RPMI7951 (cell line): ENCODE data around the genes PSRC1, CSF1 and AHCYL1.

DNA sequence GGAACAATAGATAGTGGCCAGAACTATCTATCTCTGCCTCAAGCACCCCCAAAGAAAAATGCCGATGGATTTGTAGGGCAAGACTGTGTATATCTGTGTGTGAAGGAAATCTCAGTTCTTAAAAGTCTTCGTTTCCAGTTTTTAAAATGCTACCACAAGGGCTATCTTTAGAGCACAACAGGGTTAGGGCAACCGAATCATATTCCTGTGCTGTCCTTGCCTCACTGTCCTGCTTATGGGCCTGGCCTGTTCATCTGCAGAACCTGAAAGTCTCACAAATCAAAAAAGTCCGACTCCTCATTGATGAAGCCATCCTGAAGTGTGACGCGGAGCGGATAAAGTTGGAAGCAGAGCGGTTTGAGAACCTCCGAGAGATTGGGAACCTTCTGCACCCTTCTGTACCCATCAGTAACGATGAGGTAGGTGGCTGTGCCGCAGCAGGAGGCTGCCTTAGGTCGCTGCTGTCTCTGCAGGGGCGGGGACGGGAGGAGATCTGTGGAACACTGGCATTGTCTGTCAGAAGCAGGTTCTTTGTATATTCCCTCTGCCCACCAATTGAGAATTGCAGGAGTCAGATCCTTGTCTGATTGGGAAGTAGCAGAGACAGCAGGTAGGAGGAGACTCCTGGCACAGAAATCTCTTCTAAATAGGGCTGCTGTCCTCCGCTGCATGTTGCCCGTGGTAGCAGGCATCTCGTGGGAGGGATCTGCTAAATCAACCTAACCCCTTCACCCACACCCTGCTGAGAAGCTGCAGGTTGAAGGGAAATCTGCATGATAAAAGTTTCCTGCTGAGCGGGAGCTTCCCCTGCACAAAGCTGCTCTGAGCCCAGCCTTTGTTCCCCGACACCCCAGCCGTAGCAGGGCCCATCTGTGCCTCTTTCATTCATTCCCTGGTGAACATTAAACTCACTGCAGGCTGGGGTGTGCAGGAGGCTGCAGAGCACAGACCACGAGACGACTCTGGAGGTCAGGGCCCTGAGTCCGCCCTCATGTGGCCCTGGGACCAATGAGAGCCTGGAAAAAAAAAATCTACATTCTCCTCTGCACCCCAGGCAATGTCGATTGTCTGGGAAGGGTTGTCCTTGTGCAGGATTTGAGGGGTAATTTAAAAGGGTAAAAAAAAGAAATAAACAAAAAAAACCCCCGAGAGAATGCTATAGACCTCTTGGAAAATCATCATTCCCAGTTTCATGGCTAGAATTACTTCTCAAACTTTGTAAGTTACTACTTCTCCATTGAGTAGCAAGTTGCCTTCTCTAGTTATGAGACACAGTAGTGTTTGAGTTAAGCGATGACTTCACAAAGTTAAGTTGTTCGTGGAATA is 15.9 kb downstream of the SARS1 start:
- RAMPAGE, long total RNA, result no peak

GRCh38 chr1:109235905-109236679 is 13.2 kb upstream of the CELSR2 start:
- RAMPAGE, long total RNA, result no peak

DNA sequence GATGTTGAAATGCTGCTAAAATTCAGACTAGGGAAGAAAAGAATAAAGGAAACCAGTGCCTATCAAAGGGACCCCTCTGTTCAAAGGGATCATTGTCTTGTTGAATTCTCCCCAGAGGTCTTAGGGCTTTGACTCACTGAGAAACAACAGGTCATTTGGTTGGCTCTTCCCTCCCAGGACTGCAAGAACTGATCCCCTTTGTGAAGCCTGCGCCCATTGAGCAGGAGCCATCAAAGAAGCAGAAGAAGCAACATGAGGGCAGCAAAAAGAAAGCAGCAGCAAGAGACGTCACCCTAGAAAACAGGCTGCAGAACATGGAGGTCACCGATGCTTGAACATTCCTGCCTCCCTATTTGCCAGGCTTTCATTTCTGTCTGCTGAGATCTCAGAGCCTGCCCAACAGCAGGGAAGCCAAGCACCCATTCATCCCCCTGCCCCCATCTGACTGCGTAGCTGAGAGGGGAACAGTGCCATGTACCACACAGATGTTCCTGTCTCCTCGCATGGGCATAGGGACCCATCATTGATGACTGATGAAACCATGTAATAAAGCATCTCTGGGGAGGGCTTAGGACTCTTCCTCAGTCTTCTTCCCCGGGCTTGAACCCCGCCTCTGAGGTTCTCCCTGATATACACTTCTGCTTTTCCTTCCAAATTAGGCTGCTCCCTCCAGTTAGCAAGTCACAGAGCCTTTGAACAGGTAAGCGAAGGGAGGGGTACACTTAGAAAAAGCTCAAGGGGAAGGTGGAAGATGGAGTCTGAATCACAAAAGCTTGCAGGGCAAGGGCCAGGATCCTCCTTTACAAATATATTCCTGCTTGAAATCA is 11.6 kb upstream of the CELSR2 start:
- RAMPAGE, long total RNA, result no peak

- RAMPAGE, long total RNA, result no peak
These were observed 9.8 kb downstream of the PSRC1 start for GRCh38 chr1:109273072-109273574.

DNA sequence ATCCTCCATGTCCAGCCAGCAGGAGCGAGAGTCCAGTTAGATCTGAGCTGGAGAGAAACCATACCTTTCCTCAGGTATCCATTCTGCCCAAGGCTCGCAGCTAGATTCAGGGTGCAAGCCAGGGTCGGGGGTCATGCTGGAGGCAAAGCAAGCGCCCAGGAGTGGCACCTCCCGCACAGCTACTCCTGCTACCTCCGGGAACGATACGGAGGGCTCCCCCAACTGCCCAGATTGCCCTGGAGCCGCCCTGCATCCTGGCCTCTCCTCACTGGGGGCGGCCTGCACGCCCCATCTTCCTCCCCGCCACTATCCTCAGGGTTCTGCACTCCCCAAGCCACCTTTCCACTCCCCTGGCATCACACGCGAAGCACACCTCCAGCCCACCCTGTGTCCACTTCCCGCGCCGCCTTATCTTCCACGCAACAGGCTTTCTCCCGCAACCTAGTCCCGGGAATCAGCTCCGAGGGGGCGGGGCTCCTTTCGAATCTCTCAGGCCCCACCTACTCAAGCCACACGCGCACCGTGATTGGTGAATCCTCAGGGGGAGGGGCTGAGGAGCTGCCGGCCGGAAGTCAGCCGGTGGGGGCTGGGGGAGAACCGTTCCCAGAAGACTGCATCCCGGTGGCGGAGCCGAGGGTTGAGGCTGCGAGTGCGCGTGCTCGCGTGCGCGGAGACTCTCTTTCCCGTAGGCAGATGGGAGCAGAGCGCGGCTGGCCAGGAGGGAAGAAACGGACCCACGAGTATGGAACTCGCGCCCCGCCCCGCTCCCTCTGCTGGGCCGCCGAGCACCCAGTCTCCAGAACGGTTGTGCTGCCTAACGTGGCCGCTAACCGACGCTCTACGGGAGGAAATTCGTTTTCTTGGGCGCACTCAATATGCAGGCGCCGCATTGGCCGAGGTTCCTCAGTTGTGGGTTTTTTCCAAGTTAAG is at the start of gene PSRC1:
PSRC1 (minus strand) TSS at position 456 of the 930 bp plus-strand sequence.
- RAMPAGE, long total RNA, result no peak

GRCh38 chr1:109283620-109284049 is 690 bp upstream of the PSRC1 start:
- RAMPAGE, long total RNA, result no peak

GRCh38 chr1:109298477-109298912 is 8.3 kb downstream of the MYBPHL start:
- RAMPAGE, long total RNA, result no peak

GRCh38 chr1:109304305-109305356 is 2.2 kb downstream of the MYBPHL start:
- RAMPAGE, long total RNA, result no peak

- RAMPAGE, long total RNA, result no peak
These were observed 5.4 kb upstream of the MYBPHL start for GRCh38 chr1:109312109-109312778.

- RAMPAGE, long total RNA, result no peak
These were observed 26.2 kb downstream of the SORT1 start for GRCh38 chr1:109371464-109371893.

GRCh38 chr1:109497854-109498852 is 4.3 kb downstream of the CYB561D1 start:
- RAMPAGE, long total RNA, result no peak

GRCh38 chr1:109531808-109532178 is 7.9 kb upstream of the GPR61 start:
- RAMPAGE, long total RNA, result no peak

GRCh38 chr1:109535892-109536777 is 3.5 kb upstream of the GPR61 start:
- RAMPAGE, long total RNA, result no peak

- RAMPAGE, long total RNA, result no peak
These were observed 17.2 kb downstream of the GNAI3 start for GRCh38 chr1:109565272-109566307.

- RAMPAGE, long total RNA, result no peak
These were observed 4.6 kb downstream of the GSTM5 start for GRCh38 chr1:109716549-109717188.

GRCh38 chr1:109790610-109791625 is 27.2 kb upstream of the EPS8L3 start:
- RAMPAGE, long total RNA, result no peak

DNA sequence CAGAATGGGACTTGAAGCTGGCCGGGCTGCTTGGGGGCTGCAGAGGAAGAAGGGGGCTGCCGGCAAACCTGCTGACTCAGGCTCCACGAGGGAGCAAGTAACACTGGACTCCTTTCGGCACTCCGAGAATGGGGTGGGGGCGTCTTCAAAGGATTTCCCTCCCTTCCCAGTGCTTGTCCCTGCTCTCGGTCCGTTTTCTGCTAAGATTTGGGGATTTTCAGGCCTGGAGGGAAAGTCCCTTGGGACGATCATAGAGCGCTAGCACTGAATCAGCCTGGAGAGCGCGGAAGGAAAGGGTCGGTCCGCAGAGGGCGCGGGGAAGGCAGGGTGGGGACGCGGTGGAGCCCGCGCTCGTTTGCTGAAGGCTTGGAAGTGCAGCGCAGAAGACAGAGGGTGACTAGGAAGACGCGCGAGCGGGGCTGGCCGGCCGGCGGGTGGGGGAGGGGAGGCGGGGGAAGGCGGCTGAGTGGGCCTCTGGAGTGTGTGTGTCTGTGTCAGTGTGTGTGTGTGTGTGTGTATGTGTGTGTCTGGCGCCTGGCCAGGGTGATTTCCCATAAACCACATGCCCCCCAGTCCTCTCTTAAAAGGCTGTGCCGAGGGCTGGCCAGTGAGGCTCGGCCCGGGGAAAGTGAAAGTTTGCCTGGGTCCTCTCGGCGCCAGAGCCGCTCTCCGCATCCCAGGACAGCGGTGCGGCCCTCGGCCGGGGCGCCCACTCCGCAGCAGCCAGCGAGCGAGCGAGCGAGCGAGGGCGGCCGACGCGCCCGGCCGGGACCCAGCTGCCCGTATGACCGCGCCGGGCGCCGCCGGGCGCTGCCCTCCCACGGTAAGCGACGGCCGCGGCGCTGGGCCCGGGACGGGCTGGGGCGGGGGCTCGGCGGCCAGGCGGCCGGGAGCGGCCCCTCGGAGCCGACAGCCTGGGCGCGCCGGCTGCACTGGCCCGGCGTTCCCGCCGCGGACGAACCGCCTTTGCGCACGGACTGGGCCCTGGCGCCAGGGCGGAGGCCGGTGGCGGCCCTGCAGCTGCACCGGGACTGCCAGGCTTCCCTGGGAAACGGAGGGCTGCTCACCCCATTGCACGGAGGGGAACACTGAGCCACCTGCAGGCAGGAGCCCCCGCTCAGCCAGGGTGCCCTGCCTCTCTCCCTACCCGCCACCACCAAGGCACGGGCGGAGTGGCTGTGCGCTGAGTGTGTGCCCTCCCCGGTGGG is at the start of gene CSF1:
CSF1 (plus strand) TSS at position 610 of the 1,208 bp plus-strand sequence.
- RAMPAGE, long total RNA, result no peak

GRCh38 chr1:109977145-109977343 is 7.5 kb upstream of the AHCYL1 start:
- RAMPAGE, long total RNA, result no peak

- RAMPAGE, long total RNA, result no peak
These were observed at the start of gene AHCYL1 for GRCh38 chr1:109984447-109985585. Gene AHCYL1 (plus strand): TSS chr1:109984765.

DNA sequence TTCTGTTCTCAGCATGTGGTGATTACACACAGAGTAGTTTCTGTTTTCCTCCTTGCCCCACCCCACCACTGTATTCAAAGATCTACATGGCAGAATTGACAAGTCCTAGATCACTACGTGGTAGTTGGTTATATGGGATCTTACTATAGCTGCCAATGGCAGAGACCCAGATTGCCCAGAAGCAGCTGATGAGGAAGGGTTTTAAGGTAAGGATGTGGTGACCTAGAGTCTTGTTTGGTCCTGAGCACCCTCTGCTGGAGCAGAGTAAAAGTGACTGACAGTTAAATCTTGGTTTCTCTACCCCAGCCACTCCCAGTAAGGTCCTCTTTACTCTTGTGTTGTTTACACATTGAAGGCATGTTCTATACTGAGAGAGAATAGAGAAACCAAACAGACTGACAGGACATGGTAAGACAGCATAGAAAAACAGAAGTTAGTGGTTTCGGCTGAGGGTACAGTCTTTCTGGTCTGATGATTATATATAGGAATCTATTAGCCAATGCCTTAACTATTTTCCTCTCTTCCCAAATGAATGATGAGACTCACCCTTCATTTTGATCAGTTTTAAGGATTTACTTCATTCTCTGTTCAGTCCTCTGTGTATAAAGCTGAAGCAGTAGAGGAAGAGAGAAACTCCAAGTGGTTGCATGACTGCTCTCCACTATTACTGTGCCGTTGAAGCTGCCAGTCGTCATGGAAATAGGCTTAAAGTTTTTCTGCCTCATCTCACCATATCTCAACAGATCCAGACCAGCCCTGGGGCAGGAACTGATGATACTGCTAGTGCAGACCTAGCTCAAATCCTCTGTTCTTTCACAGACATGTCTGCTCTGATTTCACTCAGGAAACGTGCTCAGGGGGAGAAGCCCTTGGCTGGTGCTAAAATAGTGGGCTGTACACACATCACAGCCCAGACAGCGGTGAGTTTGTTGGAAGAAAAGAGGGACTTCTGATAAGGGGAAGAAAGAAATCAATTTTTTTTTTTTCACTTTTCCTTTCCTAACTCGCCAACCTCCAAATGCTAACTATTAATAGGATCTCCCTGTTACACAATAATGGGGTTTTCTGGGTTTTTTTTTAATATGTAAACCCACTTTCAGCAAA is 22.5 kb upstream of the STRIP1 start:
- RAMPAGE, long total RNA, result no peak